Frontal cortex (tissue), 2 donors: ENCODE measurements around a stretch of chr15.

- RAMPAGE, long total RNA: no peak
Measured at GRCh38 chr15:95990290-95990936, 340.1 kb upstream of the NR2F2 start.

DNA sequence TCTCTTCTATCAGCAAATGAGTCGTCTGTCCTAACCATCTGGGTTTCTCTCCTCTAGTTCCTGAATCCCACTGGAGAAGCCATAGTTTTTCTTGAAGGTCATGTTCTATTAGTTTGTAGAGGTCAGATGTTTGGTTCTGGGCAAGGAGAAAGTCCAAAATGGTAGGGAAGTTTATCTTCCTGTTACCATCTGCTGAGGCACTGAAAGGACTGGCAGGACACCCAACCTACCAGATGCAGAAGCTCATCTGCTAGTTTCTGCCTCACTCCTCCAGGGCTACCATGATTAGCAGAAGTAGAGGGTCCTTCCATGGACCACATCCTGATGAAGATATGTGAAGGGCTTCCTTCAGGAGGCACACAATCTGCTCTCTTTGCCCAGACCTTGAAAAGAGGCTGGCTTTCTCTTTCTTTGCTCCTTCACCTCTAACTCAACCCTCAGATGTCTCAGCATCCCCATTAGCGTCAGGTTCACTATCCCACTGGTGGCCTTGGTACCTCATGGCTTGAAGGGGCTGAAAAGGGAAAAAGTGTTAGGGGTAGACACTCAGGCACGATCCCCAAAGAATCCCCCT is 85.7 kb upstream of the NR2F2 start:
- RAMPAGE, long total RNA: no peak

DNA sequence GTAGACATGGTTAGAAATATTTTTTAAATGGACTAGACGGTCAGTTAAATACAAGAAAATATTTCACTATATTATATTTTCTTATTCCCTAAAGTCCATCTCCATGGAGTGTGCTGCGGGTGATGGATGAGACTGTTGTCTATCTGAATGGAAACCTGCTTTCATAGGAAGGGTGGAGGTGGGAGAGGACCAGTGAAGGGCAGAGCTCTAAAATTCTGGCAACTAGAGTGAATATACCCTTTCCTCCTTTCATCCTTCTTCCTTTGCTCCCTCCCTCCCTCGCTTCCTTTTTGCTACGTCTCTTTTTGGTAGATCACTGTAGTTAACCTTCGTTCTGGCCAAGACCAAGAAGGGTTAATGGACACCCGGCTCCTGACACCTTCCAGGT is 9.9 kb upstream of the NR2F2 start:
- RAMPAGE, long total RNA: no peak

- RAMPAGE, long total RNA: no peak
Measured at GRCh38 chr15:96336911-96337795, 6.7 kb downstream of the NR2F2 start.

- RAMPAGE, long total RNA: no peak
Measured at GRCh38 chr15:96340203-96340348, 9.6 kb downstream of the NR2F2 start.

DNA sequence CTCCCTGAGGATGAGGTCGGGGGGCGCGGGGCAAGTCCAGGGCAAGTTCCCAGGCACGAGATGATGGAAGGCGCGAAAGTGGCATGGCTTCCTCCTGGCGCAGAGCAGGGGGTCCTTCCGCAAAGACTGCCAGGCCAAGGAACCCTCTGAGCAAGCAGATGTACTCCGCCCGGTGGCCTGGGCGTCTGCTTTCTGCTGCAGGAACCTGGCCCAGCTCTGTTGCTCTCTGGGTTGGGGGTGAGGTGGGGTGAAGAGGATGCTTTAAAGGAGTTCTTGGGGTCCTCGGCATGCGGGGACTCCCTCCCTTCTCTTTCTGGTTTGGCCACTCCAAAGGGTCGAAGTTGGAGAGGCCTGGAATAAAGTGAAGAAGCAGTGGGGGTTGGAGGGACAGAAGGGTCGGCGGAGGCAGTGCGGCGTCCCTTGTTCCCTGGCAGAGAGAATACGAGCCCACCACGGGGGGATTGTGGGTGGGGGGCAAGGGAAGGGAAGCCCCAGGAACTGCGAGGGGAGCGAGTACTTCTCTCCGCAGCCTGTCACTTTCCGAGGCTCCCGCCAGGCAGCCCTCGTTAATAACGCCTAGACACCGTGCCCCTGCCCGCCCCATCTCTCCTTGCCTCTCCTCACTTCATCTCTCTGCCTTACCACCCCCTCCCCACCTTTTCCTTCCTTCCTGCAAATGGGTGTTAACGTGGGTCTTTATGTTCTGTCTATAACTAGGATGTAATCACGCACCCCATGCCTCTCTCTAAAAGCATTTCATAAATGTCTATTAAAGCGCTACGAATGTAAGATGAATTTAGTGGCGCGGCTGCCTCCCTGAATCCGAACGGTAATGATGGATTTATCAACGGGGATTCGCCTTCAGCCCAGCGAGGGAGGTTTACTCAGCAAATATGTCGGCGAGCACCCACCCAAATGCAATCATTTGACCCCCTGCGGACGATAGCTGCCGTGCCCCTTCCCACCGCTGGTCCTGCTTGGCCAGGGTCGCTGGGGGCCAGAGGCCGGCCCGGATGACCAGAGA is 13.6 kb downstream of the NR2F2 start:
- RAMPAGE, long total RNA: no peak

DNA sequence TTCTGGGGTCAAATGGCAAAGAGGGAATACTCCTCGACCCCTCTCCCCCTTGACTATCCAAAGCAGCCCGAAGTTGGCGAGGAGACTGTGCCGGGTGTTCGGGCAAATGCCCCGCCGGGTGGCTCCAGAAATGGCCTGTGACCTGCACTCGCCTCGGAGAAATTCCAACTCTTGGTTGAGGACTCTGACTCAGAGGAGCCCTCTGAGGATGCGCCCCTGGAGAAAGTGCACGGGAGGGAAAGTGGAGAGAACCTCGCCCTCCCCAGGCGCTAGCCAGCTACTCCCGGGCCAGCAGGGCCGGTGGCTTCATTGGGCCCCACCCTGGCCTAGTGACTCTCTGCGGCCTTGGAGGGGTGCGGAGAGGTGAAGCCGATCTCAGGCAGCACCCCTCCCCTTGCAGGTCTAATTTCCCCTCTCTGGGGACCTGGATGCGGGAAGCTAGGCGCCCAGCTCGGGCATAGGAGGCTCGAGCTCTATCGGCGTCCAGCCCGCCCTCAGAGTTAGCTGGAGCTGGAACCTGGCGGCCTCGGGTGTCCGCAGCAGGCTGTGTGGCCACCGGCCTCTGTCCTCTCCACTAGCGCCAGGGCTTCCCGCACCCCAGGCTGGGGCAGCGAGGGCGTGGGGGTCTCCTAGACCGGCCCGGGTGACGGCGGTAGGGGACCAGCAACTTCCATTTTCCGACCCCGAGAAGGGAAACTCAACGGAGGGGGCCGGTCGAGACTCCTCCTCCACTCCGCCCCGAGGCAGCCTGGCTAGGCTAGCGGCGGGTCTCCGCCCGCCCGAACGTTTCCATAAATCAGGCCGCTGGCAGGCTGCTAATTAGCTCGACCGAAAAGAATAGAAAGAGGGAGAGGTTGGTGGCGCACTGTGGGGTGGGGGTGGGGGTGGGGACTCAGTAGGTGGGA is 29.4 kb downstream of the NR2F2 start:
- RAMPAGE, long total RNA: no peak

DNA sequence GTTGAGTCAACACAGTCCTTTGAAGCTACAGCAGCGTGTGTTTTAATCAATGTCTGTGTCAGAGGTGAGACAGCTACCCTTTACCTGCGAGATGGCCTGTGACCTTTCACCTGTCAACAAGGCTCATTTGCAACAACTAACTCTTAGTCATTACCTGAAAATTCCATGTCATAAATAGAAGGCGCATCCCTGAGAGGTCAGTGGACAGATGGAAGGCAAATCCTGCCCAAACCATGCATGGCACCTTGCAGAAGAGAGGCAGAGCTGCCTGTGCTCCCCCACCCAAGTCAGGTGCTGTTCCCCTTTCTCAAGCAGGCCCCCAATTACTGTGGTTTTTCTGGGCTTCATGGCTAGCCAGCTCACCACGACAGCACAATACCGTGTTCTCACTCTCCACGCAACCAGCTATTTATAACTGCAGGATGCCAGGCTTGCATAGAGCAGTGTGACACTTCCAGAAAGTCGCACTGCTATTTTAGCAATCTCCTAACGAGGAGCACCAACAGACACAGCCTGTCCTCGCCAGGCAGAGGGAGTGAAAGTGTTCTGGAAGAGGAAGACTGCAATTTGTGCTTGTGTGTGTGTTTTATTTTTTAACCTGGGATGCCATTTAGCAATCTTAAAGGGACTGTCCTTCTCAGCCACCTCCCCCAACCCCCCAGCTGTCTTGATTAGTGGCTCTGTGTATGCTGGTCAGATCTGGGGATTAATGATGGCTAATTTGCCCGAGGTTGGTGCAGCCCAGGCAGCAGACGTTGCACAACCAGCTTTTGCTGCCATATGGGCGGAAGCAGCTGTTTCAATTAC is 268.2 kb upstream of the ARRDC4 start:
- RAMPAGE, long total RNA: no peak

DNA sequence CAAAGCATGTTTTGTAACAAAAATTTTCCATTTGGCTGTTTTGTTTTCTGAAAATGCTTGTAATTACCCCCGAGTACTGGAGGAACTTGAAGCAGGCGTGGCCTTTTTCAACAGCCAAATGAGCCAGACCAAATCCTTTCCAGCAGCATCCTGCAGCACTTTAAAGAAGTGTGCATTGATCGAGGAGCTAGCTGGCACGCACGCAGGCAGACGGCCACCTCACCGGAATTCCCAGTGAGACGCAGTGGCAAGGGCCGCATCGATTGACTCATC is 234.3 kb upstream of the IGF1R start:
- RAMPAGE, long total RNA: no peak

DNA sequence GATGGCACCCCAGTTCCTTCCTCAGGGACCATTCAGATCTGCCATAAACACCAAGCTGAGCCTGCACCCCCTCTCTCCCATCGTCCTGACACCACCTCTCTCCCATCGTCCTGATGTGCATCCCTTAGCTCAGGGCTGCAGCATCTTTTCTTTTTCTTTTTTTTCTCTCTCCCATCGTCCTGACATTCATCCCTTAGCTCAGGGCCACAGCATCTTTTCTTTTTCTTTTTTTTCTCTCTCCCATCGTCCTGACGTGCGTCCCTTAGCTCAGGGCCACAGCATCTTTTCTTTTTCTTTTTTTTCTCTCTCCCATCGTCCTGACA is 126.0 kb upstream of the IGF1R start:
- RAMPAGE, long total RNA: no peak

GRCh38 chr15:98599786-98600222 is 48.5 kb upstream of the IGF1R start:
- RAMPAGE, long total RNA: no peak

- RAMPAGE, long total RNA: no peak
Measured at GRCh38 chr15:98649523-98649997, 1.2 kb downstream of the IGF1R start.

DNA sequence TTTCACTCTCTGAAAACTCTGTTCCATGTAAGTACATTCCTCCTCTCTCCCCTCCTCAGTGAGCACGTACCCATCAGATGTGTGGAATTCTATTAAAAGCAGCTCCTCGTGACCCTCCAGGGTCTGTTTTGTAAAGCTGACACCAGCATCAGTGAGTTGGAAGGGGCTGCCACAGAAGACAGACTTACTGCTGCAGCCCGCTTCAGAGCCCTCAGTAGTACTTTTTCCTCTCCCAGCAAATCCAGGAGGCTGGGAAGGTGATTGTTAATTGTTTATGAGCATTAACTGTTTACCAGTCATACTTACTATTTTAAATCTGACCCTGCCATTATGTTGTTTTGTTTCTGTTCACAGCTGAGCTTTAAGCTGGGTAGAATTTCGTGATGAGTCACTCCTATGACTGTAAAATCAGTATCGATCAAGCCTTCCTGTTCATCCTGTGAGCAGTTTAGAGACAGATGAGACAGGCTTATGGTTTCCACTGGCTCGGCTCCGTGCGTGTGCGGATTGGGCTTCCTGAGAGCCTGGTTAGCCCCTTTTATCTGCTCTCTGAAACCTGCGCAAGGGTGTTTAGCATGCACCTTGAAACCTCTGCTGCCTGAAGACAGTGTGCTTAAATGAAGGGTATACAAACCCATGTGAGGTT is 20.5 kb downstream of the IGF1R start:
- RAMPAGE, long total RNA: no peak

DNA sequence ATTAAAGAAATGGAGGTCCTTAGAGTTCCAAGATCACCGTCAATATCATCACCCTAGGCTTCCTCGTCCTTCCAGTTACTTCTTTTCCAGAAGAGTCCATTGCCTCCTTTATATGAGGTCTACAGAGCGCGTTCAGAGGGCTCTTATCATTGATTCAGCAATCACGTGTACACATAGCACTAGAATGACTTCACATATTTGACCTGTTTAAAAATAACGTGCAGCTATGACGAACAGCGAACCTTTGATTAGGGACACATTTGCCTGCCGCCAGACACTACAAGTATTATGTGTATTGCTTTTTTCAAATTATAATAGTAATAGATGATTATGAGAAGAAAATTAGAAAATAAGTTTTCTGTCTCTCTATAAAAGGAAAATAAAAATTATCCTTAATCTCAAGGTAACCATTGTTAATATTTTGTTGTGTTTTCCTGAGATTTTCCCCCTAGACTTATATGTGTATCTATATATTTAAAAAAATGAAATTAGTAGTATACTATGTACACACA is 26.1 kb downstream of the IGF1R start:
- RAMPAGE, long total RNA: no peak

DNA sequence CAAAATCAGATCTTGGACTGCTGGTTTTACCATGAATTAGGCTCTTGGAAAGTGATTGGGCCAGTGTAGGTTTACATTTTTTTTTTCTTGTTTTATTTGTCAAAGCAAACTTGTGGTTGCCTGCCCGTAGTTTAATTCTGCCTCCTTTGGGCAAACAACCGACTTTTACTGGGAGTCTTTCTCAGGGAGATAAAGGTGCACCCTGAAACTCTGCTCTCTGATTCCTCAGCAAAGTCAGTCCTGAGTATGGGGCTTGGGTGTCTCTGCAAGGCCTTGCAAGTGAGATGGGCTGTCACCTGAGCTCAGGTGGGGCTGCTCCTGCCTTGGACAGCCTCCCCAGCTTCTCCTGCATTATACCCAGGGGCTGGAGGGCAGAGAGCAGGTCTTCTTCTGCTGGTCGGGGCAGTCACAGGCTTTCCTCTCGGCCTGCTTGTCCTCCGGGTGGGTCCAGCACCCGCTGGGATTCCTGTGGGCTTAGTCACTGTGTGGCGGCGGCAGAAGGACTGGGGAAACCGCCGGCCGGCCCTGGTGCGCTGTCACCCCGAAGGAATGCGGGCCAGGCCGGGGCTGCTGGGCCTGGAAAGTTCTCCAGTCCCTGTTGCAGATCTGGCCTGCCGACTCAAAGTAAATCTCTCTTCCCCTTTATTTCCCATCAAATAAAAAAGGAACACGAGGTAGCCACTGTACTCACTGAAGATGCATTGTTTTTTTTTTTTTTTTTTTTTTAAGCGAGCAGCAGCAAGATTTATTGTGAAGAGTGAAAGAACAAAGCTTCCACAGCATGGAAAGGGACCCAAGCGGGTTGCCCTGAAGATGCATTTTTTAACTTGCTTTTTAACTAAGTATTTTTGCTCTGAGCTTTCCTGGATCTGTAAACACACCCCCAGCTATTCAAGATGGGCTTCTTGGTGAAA is 79.2 kb downstream of the IGF1R start:
- RAMPAGE, long total RNA: no peak

DNA sequence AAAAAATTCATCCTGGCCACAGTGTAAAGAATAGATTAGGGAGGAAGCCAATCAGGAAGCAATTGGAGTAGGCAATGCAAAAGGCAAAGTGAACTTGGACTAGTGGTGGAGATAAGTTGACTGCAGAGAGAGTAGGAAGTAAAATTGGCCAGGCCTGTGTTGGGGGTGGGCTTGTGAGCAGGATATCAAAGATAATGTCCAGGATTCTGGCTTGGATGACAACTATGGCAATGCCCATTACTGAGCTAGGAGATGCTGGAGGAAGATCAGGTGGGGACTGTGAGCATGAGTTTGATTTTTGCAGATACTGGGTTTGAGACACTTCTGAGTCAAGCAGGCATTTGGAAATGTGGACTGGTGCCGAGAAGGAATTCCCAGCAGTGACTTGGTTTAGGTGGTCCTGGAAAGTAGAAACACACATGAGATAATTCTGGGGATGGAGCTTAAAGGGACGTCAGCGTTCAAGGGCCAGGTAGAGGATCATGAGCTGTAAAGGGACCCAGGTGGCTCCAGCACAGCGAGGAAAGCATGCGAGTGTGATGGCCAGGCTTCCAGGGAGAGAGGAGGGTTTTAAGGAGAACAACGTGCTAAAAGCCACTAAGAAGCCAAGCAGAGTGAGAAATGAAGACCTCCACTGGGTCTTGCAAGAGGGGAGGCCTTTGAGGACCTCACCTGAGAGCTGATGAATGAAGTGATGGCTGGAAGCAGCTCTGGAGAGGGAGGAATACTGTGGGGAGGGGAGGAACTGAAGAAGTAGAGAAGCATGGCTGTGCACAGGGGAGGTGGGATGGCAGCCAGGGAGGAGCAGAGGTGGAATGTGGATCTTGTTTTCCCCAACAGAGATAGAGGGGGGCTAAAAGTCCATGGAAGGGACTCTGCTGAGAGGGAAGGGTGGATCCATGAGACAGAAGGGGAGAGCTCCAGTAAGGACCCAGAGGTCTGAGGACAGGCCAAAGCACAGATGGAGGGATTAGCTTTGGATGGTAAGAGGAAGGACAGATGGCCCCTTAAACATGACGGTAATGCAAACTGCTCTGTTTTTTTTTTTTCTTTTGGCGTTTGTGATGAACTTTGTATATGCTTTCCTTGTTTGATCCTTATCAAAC is 95.7 kb downstream of the IGF1R start:
- RAMPAGE, long total RNA: no peak

DNA sequence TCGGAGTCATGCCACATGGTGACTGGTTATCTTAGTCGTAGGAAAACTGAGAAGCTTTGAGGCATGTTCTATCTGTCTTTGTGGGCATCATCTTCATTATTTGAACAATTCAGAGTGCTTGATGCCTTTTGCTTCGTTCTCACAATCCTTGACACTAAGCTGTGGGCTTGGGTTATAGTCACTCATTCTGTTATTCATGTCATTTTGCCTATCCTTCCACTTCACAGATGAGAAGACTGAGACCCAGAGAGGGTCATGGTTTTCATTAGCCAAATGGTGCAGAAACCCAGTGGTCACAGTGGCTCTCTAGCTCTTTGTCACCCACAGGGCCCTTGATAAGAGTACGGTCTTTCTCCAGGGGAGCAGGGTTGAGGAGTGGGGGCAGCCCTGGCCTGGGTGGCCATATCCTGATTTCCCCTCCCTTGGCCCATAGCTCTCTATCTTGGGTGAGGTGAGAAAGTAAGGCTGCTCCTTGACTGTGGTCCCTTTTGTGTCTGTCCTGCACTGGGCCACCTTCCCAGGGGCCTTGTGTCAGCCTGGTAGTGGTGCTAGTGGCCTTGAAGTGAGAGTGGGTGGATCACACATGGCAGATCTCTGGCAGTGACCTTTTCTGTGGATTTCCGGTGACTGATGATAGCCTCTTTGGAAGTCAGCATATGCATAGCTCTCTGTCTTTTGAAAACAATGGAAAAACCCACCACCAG is 130.0 kb downstream of the IGF1R start:
- RAMPAGE, long total RNA: no peak

- RAMPAGE, long total RNA: no peak
Measured at GRCh38 chr15:98850749-98851563, 156.6 kb downstream of the PGPEP1L start.

- RAMPAGE, long total RNA: no peak
Measured at GRCh38 chr15:98873819-98874478, 133.6 kb downstream of the PGPEP1L start.

GRCh38 chr15:98888733-98889201 is 118.8 kb downstream of the PGPEP1L start:
- RAMPAGE, long total RNA: no peak